Breast epithelium (tissue), 2 donors: ENCODE measurements around the genes STEAP1B and MALSU1.

GRCh38 chr7:20783505-20784332, 3.0 kb downstream of the SP8 start:
- PRO-cap, result no peak
- RAMPAGE, long total RNA, 2 experiments, result no peak in any of the 2 experiments

DNA sequence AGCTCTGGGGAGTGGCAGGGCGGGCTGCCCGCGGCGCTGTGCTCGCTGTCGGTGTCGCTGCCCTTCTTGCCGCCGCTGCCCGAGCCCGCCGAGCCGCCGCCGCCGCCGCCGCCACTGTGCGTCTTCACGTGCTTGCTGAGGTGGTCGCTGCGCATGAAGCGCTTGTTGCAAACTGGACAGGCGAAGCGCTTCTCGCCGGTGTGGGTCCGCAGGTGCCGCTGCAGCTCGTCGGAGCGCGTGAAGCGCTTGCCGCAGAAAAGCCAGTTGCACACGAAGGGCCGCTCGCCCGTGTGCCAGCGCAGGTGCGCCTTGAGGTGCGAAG, 2.4 kb downstream of the SP8 start:
- PRO-cap, result no peak
- RAMPAGE, long total RNA, 2 experiments, result no peak in any of the 2 experiments

- PRO-cap, result no peak
- RAMPAGE, long total RNA, 2 experiments, result no peak in any of the 2 experiments
These were observed 10.5 kb upstream of the SP8 start for GRCh38 chr7:20797203-20797642.

DNA sequence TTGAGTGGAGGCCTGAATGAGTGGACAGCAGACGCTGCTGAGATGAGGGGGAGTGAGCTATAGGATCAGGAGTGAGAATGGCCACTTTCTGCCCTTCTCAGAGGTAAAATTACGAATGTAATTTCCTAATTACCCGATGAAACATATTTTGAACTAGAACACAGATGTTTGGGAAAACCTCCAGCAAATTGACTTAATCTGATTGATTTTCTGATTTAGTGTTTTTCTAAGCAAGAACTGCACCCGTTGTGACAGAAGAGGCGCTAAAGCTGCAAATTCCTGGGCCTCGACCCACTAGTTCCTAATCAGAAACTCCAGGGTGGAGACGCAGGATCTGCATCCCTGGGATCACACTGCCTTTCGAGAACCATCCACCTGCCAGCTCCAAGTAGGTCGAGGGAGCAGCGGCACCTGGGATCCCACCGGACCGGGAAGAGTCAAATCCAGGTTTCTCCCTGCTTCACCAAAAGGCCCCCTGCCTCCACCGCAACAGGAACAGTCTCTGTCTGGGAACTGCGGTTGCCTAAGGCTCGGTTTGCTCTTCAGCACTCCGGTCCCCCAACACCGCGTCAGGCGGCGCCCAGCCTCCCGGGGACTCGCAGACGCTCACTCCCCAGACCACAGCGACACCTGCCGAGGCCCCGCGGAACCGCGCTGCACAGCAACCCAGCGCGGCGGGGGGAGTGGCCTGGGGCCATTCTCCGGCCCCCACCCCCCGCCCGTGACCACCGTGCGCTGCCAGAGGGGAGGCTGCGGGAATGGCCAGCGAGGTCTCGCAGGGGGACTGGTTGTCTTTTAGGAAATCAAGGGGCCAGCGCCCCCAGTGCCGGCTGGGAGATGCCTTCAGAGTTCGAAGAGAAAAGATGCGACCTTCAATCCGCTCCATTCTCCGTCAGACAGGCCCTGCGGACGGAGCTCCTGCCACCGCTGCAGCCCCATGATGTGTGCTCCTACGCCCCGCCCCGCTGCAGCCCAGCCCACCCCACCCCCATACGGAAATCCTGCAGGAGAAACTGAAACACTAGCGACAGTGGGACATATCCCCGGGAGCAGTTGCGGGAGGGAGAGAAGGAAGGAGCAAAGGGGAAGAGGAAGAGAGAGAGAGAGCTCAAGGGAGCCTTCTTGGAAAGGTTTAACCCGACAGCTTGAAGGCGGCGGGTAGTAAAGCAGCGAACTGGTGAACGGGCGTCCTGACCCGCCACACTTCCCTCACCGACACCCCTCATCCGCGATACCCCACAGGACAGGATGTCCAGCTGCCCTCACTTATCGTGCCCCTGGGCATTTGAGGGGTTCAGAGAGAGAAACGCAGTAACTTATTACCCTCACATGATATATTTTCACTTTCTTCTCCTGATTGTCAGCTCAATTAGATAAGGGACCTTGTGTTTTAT, 137.2 kb upstream of the CDCA7L start:
- PRO-cap, result bidirectional peak, plus-strand start at position 1,049 of the sequence, minus-strand start at position 939 of the sequence
- RAMPAGE, long total RNA, 2 experiments, result no peak in any of the 2 experiments

- PRO-cap, result no peak
- RAMPAGE, long total RNA, 2 experiments, result no peak in any of the 2 experiments
These were observed 151.1 kb upstream of the CDCA7L start for GRCh38 chr7:22096676-22097225.

GRCh38 chr7:22287921-22288220, 69.1 kb downstream of the RAPGEF5 start:
- PRO-cap, result no peak
- RAMPAGE, long total RNA, 2 experiments, result no peak in any of the 2 experiments

DNA sequence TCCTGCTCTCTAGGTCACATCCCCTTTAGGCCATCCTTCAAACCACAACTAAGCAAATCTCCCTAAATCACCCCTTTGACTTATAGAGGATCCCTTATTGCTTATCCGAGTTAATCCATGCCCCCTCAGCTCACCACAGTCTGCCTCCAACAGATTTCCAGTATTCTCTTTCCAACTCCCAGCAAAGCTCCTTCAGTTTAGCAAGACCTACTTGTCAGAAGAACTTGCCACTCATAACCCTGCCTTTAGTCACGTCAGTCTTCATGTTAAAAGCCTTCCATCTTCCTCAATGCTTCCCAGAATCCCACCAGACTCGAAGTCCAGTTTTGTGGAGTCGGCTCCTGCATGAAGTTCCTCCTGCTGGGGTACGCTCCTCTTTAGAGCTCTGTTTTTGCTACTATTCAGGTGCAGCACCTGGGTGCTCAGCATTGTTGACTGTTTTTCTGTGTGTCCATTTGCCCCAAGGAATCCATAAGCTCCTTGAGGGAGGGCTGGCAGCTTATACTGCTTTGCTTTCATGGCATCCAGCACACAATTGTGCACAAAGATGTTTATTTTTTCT, 38.4 kb downstream of the RAPGEF5 start:
- PRO-cap, result no peak
- RAMPAGE, long total RNA, 2 experiments, result no peak in any of the 2 experiments

DNA sequence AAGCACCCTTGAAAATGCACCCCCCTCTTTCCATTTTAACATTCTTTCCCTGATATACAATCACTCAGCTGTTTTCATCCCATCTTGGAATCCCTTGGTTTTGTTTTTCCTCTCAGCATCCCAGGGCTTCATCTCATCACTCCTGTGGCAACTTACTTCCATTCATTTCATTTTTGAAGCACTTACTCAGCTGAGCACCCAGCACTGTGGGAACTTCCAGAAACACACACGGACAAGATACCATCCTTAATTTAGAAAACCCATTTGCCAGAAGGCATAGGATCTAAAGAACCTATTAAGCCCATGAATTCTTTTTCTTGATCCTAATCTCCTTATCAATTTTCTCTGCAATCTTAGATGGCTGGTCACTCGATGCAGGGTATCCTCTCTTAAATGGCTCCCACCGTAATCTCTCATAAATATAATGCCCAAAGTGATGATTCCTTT, 36.4 kb downstream of the RAPGEF5 start:
- PRO-cap, result no peak
- RAMPAGE, long total RNA, 2 experiments, result no peak in any of the 2 experiments

DNA sequence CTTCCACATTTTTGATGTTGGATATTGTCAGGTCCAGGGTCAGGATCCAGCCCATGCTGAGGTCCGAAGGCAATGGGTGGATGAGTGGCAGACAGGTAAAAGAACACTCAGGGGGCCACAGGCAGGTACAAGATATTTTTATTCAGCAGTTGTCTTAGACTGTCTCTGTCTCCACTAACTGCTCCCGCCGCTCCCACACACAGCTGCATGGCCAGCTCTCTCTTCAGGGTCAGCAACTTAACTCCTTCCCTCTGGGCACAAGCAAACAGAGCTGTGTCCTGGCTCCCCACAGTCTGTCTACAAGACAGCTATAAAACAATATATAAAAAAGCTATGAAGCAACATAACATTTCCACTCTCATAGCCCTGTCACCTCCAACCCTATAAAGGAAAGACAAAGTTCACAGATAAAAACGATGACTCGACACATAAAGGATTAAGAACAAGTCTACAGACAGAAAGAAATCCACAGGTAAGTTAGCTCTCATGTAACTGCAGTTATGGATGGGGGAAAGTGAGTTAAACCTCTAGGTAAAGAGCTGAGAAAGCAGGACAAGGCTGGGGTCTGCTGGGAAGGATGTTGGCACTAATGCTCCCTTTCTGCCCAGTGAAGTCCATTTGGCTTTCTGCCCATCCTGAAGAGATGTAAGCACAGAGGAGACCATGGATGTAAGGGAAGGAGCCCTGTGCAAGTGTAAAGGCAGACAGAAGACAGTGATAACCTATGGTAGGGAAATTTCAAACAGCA, 27.1 kb downstream of the RAPGEF5 start:
- PRO-cap, result no peak
- RAMPAGE, long total RNA, 2 experiments, result no peak in any of the 2 experiments

- PRO-cap, result no peak
- RAMPAGE, long total RNA, 2 experiments, result no peak in any of the 2 experiments
These were observed 23.2 kb downstream of the RAPGEF5 start for GRCh38 chr7:22333537-22334449.

- PRO-cap, result no peak
- RAMPAGE, long total RNA, 2 experiments, result no peak in any of the 2 experiments
These were observed 10.5 kb downstream of the RAPGEF5 start for GRCh38 chr7:22346414-22346870.

DNA sequence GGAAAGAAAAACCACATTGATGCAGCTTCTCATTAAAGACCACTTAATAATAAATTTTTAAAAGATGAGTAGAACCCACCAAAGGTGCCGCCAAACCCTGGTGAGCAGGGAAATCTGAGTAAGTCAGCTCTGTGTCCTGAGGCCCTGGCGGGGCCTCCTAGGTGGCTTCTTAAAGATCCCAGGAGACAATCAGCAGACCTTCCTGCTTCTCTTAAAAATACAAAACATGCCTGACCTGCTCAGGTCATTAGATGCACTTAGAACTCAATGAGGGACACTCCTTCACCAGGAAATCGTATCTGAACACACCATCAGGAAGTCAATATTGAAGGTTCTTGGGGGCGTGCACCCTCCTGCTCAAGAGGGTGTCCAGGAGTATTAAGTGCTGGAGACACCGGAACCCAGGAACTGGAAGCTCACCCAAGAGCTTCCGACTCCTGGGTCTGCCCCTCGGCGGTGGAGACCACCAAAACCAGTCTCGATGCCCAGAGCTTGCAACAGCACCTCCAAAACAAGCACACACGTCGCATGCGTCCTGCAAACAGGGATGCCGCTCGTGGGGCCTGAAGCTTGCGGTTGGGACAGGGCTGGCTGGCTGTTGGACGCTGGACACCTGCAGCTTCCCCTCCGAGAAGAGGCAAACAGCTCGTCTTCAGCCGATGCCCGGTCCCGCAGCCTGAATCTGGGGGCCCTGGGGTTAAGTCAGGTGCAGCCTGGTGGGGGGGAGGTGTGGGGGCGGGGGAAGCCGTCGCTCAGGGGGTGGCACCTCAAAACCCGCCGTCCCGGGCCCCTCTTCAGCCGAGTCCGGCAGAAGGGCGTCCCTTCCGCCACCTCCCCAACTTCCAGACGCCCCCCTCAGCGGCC, 823 bp downstream of the RAPGEF5 start:
- PRO-cap, result no peak
- RAMPAGE, long total RNA, 2 experiments, result no peak in any of the 2 experiments

- PRO-cap, result no peak
- RAMPAGE, long total RNA, 2 experiments, result no peak in any of the 2 experiments
These were observed at the start of gene STEAP1B for GRCh38 chr7:22499805-22500778. Gene STEAP1B, minus strand, starts transcription at chr7:22500188.

GRCh38 chr7:22583123-22583615, 83.2 kb upstream of the STEAP1B start:
- PRO-cap, result no peak
- RAMPAGE, long total RNA, 2 experiments, result no peak in any of the 2 experiments

GRCh38 chr7:22600977-22601356, 101.0 kb upstream of the STEAP1B start:
- PRO-cap, result no peak
- RAMPAGE, long total RNA, 2 experiments, result no peak in any of the 2 experiments

GRCh38 chr7:22669088-22669446, 57.9 kb upstream of the IL6 start:
- PRO-cap, result no peak
- RAMPAGE, long total RNA, 2 experiments, result no peak in any of the 2 experiments

- PRO-cap, result no peak
- RAMPAGE, long total RNA, 2 experiments, result no peak in any of the 2 experiments
These were observed 1.5 kb downstream of the IL6 start for GRCh38 chr7:22728341-22728985.

DNA sequence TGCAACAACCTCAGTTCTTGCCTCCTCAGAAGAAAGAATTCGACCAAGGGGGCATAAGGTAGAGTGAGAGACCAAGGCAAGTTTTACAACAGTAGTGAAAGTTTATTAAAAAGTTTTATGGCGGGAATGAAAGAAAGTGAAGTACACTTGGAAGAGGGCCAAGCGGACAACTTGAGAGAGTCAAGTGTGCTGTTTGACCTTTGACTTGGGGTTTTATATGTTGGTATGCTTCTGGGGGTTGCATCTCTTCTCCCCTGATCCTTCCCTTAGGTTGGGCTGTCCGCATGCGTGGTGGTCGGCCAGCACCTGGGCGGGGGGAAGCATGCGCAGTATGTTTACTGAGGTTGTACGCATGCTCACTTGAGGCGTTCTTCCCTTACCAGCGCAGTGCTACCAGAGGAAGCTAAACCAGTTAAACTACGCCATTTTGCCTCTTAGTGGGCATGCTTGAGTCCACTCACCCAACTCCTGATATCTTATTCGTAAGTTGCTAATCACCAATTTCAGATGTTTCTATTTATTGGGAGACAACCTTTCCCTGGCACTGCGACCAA, 31.9 kb downstream of the NUP42 start:
- PRO-cap, result no peak
- RAMPAGE, long total RNA, 2 experiments, result no peak in any of the 2 experiments

DNA sequence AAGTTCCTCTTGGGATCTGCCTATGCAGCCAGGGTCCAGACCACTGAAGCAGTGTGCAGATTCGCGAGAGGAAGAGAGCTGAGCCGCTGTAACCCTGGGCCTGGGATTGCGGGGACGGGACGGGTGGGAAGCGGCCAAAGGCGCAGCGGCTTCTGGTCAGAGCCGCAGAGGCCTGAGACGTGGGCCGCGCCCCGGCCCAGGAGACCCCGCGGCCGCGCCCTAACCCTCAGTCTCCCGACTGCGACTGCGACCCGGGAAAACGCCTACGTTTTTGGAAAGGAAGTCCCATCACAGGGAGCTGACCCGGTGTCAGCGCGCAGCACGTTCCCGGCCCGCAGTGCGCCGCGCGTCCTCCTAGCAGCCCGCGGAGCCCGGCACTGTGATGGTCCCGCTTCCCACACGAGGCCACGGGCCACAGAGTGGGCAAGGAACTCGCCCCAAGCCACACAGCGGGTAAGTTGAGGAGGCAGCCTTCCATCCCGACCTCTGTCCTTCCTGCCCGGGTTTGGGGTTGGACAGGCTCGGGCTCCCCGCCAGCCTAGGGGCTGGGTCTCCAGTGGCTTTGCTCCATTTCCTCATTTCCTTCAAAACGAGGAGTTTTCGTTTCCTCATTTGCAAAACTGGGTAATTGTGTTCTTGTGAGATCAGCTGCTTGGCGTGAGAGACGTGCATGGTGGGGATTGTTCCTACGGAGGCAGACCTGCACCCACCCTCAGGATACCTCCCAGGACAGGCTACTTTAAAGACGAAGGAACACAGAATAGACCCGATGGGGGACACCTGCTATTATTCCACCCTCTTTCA, 1.2 kb downstream of the GPNMB start:
- PRO-cap, result bidirectional peak, plus-strand start at position 225 of the sequence, minus-strand start at position 242 of the sequence; bidirectional peak, plus-strand start at position 627 of the sequence, minus-strand start at position 488 of the sequence
- RAMPAGE, long total RNA, 2 experiments, result no peak in any of the 2 experiments

DNA sequence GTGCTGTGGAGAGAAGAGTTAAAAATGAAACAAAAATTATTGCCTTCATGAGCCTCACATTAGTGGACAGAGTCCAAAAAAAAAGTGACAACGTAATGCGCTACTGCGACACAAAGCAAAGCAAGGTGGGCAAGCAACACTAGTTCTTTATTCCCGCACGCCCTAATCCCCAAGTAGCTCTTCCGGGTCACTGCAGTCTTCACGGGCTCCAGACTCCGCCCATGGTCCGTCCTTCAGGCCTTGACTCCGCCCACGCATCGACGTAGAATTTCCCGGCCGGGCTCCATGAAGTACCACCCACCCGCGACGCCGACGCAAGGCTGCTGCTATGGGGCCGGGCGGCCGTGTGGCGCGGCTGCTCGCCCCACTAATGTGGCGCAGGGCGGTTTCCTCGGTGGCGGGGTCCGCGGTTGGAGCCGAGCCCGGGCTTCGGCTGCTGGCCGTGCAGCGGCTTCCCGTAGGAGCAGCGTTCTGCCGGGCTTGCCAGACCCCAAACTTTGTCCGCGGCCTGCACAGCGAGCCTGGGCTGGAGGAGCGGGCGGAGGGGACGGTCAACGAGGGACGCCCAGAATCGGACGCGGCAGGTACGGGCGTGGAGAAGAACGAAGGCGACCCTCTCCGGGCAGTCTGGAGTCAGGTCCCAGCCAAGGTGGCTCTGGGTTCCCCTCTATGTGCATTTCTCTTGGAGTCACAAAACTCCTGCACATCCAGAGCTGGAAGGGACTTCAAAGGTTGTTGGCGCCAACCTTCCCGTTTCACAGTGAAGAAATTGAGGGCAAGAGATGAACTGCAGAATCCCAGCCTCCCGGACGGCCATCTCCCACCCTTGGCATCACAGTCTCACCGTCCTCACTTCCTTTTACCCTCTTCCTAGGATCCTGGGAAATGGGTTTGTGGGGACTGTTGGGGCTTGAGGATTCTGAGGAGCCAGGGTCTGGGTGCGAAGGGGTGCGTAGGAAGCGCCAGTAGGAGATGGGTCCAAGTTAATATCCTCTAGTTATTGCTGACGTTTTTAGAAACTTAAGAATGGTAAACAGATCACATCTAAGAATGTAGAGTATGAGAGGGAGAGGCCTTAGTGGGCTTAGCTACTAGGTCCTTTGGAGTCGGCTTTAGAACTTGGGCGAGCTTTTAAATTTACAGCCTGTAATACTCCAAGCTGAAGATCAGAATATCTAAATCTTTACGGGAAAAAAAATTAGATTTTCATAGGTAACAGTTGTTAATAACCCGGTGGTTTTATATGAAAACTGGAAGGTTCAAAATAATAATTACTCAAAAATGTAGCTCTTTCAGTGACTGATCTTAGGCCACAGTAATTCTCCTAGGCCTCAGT, at the start of gene MALSU1:
Gene MALSU1 (plus strand): TSS at position 315 of the 1,336 bp plus-strand sequence.
- PRO-cap, result bidirectional peak, plus-strand start at position 317 of the sequence, minus-strand start at position 175 of the sequence
- RAMPAGE, long total RNA, 2 experiments, result start-site peak on the plus strand in 2 of 2 experiments, centred at positions 306 to 312 of the sequence, 303 to 1,122 reads per replicate